Camera-type eye (tissue), 1 donor: ENCODE results near the genes ADH7, BANK1, NFKB1, UBE2D3 and SLC9B1.

DNA sequence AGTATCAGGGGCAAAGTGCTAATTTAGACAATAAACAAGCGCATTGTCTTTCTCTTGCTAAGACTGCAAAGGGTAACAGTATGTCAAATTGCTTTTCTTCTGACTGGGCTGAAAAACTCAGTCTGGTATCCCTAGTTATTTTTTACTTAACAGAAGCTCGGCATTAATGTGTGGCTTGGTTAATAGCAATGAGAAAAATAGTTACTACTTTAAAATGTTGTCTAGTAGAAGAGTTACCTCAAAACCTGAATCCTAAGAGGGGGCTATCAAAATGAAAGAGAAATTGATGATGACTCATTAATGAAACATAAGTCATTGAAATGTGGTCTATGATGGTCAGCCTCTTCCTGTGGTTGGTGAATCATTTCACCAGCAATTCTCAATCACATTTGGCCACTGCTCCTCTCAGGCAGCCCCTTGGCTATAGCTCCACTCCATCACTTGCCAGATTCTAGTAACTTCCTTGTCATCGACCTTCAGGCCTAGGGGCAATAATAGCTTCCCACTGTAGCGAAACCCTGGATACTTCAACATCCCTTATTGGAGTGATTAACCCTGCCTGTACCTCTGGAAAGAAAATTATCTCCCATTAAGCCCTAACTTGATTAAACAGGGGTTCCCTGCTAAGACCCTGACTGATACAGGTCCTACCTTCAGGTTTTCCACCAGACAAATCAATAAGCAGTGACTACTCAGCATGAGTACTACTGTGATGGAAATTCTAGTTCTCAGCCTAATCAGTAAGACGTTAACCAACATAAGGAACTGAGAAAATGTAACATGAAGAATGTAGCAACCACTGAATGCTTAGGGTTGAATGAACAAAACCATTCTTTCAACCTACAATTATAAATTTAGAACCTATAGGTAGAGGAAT lies 30.5 kb downstream of the ADH7 start:
- RAMPAGE, long total RNA, result no peak

GRCh38 chr4:99413018-99413250 lies 22.2 kb downstream of the ADH7 start:
- RAMPAGE, long total RNA, result no peak

DNA sequence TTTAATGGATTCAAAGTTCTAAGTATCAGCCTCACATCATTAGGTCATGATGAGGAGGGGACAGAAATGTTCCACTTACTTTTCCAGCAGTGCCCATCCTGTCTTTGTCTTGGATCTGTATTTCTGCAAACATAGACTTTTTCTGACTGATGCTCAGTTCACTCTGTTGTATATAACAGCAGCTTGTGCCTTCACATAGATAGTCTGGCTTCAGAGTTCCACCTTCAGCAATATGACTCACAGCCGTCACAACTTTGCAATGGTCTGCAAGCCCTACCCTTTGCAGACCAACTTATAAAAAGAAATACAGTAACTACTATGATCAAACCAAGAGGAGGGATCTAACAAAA lies at the start of gene ADH7:
Gene ADH7 (minus strand): TSS at position 206 of the 350 bp plus-strand sequence.
- RAMPAGE, long total RNA, result no peak

GRCh38 chr4:99815555-99816298 lies 900 bp upstream of the DAPP1 start:
- RAMPAGE, long total RNA, result no peak

DNA sequence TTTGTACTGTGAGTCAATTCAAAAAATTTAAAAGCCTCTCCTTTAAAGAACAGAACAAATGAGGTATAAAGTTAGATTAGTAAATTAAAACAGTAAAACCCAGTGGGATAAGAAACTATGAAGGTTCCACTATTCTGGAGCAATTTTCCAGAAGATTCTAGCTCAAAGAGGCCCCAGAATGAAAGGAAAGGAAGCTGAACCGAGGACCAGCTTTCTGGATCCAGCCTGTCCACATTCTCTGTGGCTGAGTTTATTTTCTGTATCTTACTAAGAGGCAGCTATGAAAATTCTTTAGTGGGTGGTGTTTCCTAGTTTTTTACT lies 11.8 kb downstream of the DAPP1 start:
- RAMPAGE, long total RNA, result no peak

GRCh38 chr4:99950410-99951102 lies 481 bp upstream of the H2AZ1 start:
- RAMPAGE, long total RNA, result no peak

GRCh38 chr4:101230688-101230995 lies 116.7 kb downstream of the PPP3CA start:
- RAMPAGE, long total RNA, result no peak

DNA sequence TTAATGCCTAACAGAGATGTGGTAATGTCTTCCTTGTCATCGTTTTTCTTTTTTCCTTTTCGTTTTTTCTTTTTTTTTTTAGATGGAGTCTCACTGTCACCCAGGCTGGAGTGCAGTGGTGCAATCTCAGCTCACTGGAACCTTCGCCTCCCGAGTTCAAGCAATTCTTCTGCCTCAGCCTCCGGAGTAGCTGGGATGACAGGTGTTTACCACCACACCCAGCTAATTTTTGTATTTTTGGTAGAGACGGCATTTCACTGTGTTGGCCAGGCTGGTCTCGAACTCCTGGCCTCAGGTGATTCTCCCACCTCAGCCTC lies 100.3 kb downstream of the PPP3CA start:
- RAMPAGE, long total RNA, result no peak

- RAMPAGE, long total RNA, result no peak
These were observed 58.4 kb downstream of the PPP3CA start for GRCh38 chr4:101288791-101289469.

- RAMPAGE, long total RNA, result no peak
These were observed 56.9 kb downstream of the PPP3CA start for GRCh38 chr4:101290308-101290905.

DNA sequence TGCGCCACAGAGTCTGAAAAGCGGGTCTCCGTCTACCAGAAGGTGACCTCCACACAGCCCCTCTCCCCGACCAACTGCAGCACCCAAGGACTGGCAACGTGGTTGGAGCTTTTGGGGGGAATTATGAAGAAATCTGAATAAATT lies 1.3 kb upstream of the PPP3CA start:
- RAMPAGE, long total RNA, result no peak

DNA sequence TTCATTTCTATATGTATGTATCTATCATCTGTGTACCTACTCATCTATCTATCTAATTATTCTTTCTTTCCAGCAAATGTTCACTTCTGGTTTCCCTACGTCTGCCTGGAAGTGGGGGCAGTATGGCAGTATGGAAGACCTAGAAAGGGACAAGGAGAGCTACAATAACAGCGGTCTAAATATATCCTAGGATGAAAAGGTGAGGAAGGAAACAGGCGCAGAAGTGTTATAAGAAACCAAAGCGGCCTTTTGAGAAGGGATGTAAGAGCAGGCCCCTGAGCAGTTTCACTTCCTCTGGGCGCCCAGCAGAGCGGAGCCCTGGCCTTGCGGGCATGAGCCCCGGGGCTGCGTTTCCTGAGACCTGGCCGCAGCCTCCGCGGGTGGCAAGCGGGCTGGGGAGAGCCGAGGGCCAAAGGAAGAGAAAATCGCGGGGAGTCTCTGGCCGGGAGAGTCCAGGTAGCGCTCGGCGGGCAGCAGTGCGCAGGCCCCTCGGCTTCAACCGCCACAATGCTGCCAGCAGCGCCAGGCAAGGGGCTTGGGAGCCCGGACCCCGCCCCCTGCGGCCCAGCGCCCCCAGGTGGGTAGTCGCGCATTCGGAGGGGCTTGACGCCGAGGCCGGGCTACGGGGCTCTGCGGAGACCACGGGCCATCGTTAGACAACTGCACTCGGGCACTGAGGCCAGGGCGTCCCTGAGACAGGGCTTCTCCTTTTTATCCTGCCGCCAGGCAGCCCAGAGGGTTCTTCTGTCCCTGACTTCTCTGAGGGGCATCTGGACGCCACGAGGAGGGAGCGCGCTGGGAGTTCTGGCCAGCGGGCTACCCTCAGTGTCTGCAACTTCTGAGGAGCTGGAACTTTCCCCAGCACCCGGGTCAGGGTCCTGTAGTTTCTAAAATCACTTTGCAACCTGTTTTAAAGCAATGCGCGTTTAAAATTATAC lies at the start of gene BANK1:
Gene BANK1 (plus strand): TSS at position 357 of the 938 bp plus-strand sequence.
- RAMPAGE, long total RNA, result no peak

- RAMPAGE, long total RNA, result no peak
These were observed 970 bp downstream of the SLC39A8 start for GRCh38 chr4:102344120-102344904.

DNA sequence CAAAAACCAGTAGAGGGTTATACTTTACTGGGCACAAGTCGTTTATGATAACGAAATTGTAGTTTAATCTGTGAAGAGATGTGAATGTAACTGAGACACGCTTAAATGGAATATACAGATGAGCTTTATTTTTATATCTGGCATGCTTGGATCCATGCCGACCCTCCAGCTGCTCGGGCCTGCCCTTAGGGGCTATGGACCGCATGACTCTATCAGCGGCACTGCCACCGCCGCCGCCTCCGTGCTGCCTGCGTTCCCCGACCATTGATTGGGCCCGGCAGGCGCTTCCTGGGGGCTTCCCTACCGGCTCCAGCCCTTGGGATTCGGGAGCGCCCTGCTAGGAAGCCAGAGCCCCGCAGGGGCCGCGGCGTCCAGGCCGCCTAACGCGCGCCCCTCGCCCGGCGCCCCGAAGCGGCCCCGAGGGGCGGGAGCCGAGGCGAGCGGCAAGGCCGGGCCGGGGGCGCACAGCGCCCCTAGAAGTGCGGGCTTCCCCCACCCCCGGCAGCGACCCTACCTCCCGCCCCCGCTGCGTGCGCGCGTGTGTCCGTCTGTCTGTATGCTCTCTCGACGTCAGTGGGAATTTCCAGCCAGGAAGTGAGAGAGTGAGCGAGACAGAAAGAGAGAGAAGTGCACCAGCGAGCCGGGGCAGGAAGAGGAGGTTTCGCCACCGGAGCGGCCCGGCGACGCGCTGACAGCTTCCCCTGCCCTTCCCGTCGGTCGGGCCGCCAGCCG lies at the start of gene NFKB1:
Gene NFKB1 (plus strand): TSS at position 625 of the 732 bp plus-strand sequence.
- RAMPAGE, long total RNA, result no peak

DNA sequence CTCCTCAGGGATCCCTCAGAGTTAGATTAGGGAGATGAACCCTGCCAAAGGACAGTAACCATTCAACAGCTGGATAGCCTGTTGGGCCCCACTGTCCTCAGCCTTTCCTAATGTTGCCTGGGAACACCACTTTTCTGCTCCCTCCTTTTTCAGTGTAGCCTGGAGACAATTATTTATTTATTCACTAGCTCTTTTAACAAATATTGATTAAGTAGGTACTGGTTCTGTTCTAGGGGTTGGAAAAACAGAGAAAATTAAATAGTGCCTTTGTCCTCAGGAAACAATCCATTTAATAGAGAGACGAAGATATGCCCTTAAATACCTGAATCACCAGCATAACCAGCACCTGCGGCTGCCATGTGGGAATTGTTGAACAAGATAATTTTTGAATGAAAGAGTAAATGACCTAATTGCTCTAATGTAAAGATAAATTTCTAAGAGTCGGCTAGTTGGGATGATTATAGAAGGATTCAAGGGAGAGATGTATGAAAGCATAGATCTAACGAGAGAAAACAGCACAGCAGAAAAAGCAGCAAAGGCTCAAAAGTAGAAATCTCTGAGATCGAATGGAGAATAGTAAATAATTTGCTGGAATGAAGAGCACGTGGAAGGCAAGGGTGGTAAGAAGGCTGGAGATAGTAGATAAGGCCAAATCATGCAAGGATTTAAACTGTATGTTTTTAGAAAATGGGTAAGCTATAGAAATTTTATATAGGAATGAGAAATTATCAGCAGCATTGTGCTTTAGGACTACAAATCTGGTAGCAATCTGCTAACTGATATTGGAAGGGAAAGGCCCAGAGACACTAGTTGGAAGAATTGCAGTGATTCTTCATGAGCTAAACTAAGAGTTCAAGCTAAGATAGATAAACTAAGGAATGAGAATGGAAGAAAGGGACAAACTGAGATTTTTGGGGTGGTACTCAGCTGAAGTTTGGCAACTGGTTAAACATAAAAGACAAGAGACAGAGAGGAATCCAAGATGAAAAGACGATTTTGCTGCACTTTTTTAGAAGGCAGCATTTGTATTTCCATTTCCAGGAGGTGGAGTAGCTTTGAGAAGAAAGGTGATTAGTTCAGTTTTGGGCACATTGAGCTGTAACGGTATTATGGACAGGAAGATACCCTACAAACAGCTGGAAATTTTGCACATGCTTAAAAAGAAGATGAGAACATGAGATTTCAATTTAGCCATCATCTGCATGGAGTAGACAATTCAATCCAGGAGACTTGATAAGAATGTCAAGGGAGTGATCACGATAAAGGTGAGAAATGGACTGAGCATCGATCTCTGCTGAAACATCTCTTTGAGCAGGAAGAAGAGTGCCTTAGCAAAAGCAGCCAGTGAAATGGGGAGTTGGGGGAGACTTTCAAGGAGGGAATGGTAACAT lies 54.5 kb downstream of the NFKB1 start:
- RAMPAGE, long total RNA, result no peak

DNA sequence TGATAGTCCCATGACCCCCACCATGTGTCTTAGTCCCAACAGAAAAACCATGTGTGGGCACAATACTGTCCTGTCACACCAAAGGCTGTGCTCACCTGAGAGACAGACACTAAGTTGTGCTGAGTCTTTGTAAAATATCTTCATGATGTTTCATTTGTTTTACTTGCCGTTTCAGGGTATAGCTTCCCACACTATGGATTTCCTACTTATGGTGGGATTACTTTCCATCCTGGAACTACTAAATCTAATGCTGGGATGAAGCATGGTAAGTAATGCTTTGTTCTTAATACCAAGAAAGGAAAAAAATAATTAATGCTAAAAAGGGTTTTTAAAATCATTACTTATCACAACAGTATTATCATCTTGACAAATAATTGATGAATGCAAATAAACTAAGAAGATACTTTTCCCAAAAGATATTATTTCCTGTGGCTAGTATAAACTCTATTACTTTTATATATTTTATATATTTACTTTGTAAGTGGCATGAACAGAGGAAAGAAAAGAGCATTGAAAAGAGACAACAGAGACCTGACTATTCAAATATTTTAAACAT lies 93.6 kb downstream of the NFKB1 start:
- RAMPAGE, long total RNA, result no peak

DNA sequence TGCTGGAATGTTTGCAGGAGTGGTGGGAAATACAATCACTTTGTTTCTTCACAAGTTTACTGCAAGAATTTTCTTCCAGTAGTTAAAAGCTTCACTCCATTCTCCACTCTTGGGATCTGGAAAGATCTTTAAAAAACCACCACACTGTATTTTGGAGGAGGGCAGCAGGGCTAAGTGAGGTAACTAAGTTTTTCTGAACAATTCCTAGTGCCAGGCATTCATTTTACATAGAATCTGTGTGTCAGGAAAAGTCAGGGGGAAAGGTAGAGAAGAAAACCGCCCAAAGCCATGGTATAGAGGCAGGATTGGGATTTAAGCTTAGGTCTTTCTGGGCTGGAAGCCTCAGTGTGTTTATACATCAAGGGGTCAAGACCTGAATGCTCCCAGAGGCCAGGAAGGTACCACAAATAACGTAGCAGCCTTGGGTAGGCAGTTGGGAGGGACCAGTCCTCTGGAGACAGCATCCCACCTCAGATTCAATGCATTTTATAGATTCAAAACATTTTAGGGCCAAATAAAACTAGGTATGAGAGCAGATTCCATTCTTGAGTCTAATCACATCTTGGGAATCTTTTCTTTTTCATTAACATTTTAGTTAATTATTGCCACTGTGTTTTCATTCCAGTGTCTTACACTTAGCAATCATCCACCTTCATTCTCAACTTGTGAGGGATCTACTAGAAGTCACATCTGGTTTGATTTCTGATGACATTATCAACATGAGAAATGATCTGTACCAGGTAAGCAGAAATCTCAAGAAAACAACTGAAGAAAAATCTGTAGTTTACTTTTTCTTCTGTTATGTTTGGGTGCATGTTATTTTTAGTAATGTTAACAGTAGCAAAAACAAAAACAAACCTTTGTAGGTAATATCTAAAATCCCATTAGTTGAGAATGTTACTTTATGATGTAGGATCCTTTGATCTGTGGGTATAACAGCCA lies 99.4 kb downstream of the NFKB1 start:
- RAMPAGE, long total RNA, result no peak

DNA sequence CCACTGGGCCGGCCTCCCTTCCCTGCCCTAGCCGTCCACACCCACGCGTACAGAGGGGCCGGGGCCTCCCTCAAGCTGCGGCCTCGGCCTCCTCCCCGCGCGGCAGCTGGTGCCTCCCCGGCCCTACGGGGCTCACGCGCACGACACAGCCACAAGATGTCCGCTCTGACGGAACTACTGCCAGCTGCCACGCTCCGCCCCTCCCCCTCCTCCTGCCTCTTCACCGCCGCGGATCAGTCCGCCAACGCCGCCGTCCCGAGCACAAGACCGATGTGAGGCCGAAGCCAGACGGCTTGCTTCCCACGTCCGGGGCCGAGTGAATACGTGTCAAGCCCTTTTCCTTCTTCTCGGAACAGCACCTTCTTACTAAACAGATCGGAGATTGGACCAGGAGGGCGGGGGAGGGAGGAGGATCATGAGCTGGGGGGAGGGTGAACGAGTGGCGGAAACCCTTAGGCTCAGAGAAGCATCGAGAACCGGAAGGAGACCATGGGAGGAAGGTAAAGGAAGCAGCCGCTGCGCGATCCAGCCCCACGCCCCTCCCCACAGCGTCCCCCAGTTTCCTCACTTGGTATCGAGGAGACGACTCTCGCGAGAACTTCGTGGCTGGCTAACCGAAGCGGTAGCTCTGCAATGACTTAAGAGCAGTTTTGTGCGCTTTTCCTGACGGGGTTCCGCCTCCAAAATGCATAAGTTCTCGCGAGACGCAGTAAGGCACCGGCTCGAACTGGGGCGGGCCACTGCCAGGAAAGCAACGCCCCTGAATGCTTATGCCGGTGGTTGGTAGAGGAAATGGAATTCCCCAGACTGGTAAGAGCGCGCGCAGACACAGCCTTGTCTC lies at the start of gene UBE2D3:
Gene UBE2D3 (minus strand): TSS at position 176 of the 841 bp plus-strand sequence.
- RAMPAGE, long total RNA, result start-site peak on the minus strand centred at position 148 of the sequence, 58 bp wide, 641 reads; start-site peak on the minus strand centred at position 389 of the sequence, 18 bp wide, 58 reads

- RAMPAGE, long total RNA, result no peak
These were observed at the start of gene SLC9B1 for GRCh38 chr4:103019355-103020303. Gene SLC9B1 (minus strand): TSS chr4:103019705.

DNA sequence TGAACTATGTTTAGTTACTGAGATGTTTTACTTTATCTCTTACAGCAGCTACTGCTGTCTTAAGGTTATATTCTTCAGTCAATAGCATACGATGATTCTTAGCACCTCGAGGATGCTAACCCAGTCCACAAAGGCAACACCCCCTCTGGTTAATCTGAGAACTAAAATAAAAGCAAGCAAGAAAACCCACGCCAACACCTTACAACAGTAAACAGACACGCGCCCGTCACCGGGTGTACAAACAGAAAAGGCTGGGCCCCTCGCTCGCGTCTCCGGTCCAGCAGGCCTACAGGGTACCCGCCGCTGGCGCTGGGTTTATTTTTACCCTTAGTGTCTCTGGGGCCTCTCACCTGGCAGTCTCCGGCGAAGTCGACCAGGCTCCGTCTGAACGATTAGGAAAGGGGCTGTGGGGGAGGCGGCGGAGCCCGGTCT lies 711 bp downstream of the SLC9B2 start:
- RAMPAGE, long total RNA, result no peak